K562 (cell line): Measurements from ENCODE around the gene CD99L2.

DNA sequence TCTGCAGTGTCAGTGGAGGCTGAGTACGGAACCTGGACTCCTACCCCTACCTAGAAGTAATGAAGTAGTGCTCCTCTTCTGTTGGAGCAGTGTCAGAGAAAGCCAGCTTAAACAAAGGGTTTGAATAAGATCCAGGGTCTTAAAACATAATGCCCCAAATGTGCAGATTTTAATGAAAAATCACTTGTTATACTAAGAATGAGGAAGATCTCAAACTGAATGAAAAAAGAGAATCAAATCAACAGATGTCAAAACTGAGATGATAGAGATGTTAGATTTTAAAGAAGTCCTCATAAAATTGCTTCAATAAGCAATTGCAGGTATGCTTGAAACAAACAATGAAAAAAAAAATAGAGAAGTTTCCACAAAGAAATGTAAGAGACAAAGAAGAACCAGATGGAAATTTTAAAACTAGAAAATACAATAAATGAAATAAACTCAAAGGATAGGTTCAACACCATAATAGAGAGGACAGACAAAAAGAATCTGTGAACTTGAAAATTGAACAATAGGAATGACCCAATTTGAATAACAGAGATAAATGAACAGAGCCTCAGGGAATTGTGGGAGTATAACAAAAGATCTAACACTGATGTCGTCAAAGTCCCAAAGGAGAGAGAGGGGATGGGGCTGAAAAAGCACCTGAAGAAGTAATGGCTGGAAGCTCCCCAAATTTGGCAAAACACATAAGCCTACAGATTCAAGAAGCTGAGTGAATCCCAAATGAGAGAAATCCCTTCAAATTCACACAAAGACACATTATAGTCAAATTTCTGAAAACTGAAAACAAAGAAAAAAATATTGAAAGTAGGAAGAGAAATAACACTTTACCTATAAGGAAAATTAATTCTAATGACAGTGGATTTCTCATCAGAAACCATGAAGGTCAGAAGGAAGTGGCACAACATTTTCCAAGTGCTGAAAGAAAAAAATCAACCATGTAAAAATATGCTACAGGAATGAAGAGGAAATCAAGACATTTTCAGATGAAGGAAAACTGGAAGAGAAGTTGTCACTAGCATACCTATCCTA lies 11.8 kb downstream of the MTMR1 start:
- RAMPAGE, long total RNA = no peak
- RRBS = no CpG with 5 or more reads among the region's 2 CpGs
PRO-cap:
- standard = no peak
- CoPRO, capped RNA only, 2 experiments = no peak in any of the 2 experiments
- CoPRO, capped and uncapped RNA, 2 experiments = no peak in any of the 2 experiments
- CoPRO, uncapped RNA only, 2 experiments = no peak in any of the 2 experiments
CAGE:
- cytosol, long polyA plus RNA = no peak
- long polyA plus RNA = no peak
- nucleolus, long total RNA = no peak
- nucleus, long polyA plus RNA = no peak

GRCh38 chrX:150727069-150727558 lies 33.9 kb downstream of the MTMR1 start:
- RAMPAGE, long total RNA = no peak
- RRBS = no CpG with 5 or more reads among the region's 4 CpGs
PRO-cap:
- standard = no peak
- CoPRO, capped RNA only, 2 experiments = no peak in any of the 2 experiments
- CoPRO, capped and uncapped RNA, 2 experiments = no peak in any of the 2 experiments
- CoPRO, uncapped RNA only, 2 experiments = no peak in any of the 2 experiments
CAGE:
- cytosol, long polyA plus RNA = no peak
- long polyA plus RNA = no peak
- nucleolus, long total RNA = no peak
- nucleus, long polyA plus RNA = no peak

DNA sequence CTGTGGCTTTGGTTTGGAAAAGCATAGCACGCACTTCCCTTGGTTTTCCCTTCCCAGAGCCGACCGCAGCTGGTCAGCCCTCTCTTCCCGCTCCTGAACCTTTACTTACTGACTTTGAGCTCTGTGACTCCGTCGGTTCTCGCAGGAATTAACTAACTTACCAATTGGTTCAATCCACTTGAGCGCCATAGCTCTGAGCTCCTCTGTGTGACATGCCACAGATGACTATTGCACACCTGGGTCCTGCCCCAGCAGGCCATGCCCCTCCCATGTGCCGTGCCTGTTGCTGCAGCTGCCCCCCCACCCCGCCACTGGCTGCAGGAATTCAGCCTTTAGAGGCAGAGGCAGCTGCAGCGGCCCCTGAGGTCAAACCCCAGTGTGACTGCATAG lies 70.5 kb downstream of the MTMR1 start:
- RAMPAGE, long total RNA = no peak
- RRBS = no CpG with 5 or more reads among the region's 11 CpGs
PRO-cap:
- standard = no peak
- CoPRO, capped RNA only, 2 experiments = no peak in any of the 2 experiments
- CoPRO, capped and uncapped RNA, 2 experiments = no peak in any of the 2 experiments
- CoPRO, uncapped RNA only, 2 experiments = no peak in any of the 2 experiments
CAGE:
- cytosol, long polyA plus RNA = no peak
- long polyA plus RNA = no peak
- nucleolus, long total RNA = no peak
- nucleus, long polyA plus RNA = no peak

DNA sequence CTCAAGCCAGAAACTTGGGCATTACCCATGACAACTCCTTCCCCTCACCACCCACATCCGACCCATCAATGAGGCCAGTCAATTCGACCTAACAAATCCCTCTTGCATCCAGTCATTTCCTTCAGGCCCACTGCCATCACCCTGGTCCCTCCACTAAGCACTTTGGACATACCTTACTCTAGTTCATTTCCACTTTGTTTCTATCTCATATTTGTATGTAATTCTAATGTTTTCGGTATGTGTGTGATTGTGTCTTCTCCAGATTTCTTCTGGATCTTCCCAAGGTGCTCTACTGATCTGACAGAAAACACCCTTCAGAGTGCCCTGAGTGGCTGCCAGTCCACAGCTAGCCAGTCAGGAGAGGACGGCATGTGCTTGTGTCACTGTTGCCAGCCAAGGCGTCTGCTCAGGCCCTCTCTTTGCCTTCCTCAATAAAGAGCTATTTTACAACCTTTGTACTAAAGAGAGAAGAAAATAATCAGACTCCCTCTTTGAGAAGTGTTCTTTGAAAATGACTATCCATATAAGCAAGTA lies 29.1 kb downstream of the CD99L2 start:
- RAMPAGE, long total RNA = no peak
- RRBS = no CpG with 5 or more reads among the region's 5 CpGs
PRO-cap:
- standard = no peak
- CoPRO, capped RNA only, 2 experiments = no peak in any of the 2 experiments
- CoPRO, capped and uncapped RNA, 2 experiments = no peak in any of the 2 experiments
- CoPRO, uncapped RNA only, 2 experiments = no peak in any of the 2 experiments
CAGE:
- cytosol, long polyA plus RNA = no peak
- long polyA plus RNA = no peak
- nucleolus, long total RNA = no peak
- nucleus, long polyA plus RNA = no peak

DNA sequence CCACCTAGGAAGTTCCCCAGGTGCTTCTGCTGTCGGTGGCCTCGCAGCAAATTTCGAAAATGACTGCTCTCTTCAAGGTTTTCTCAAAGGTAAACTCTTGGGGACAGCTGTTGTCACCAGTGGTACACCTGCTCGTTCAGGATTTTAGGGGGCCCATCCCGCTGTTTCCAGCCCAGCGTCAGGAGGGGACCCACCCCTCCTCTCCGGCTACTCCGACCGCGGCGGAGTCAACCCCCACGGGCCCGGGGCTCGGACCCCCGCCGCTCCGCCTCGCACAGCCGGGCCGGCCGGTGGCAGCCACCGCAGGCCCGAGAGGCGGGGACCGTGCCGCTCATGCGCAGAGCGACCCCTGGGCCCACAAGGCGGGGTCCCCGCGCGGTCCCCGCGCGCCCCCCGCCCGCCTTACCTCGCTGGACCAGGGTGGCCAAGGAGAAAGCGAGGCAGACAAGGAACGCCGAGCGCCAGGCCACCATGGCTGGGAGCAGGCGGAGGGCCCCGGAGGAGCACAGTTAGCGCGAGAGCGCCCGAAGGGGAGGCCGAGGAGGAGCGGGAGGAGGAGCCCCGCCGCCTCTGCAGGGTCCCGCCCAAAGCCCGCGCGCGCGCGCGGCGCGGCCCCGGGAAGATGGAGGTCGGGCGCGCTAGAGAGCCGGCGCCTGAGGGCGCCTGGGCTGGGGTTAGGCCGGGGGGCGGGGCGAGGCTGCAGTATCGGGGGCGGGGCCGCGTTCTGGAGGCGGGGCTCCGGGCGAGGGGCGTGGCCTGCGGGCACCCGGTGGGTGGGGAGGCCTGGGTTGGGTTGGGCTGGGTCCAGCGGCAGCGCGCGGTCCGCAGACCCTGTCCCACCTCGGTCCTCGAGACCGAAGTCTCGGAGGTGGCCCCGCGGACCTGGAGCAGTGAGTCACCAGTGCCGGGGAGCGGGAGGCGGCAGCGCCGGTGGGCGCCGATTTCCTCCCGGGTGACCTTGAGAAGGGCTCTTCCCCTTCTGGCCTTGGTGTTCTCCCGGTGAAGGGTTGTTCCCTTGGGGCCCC lies at the start of gene CD99L2:
CD99L2 (minus strand) TSS at position 553 of the 1,025 bp plus-strand sequence.
- RAMPAGE, long total RNA = start-site peak on the minus strand centred at position 542 of the sequence, 111 bp wide, 1,320 and 321 reads in 2 replicates
- RRBS = 3% methylated on average over 22 of the region's 102 CpGs
PRO-cap:
- standard = bidirectional peak, plus-strand start at position 338 of the sequence, minus-strand start at position 315 of the sequence; bidirectional peak, plus-strand start at position 620 of the sequence, minus-strand start at position 511 of the sequence; bidirectional peak, plus-strand start at position 786 of the sequence, minus-strand start at position 670 of the sequence
- CoPRO, capped RNA only, 2 experiments = peak in 2 of 2 experiments; most common plus-strand start position 784 of the sequence (in 1); most common minus-strand start position 507 of the sequence (in 2)
- CoPRO, capped and uncapped RNA, 2 experiments = peak in 1 of 2 experiments; most common plus-strand start position 786 of the sequence (in 1); most common minus-strand start position 529 of the sequence (in 1)
- CoPRO, uncapped RNA only, 2 experiments = no peak in any of the 2 experiments
CAGE:
- cytosol, long polyA plus RNA = no peak
- long polyA plus RNA = no peak
- nucleolus, long total RNA = no peak
- nucleus, long polyA plus RNA = no peak

DNA sequence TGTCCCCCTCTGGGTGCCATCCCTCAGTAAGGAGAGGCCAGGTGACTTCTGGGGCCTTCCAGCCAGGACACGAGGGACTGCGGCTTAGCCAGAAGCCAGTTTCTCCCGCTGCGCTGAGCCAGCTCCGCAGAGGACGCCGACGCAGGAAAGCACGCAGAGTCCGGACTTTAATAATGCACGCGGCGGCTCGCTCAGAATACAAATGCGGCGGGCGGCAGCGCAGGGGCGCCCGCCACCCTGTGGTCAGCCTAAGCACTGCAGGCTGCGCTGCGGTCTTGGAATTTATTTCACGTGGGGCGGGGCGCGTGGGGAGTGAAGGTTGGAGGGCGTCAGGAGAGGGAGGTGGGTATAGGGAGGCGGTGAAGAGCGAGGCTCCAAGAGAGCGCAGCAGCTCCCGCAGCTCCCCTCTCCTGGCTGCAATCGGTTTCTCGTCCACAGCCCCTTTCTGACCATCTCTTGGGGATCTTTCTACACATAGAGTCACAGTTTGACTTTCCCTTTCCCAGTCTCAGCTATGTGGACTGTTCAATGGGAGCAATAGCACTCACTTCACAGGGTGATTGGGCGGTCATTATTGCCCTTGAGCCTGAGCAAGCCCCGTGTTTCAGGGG lies 94.0 kb upstream of the GPR50 start:
- RAMPAGE, long total RNA = no peak
- RRBS = no CpG with 5 or more reads among the region's 35 CpGs
PRO-cap:
- standard = unidirectional peak, minus-strand start at position 175 of the sequence
- CoPRO, capped RNA only, 2 experiments = no peak in any of the 2 experiments
- CoPRO, capped and uncapped RNA, 2 experiments = no peak in any of the 2 experiments
- CoPRO, uncapped RNA only, 2 experiments = no peak in any of the 2 experiments
CAGE:
- cytosol, long polyA plus RNA = no peak
- long polyA plus RNA = no peak
- nucleolus, long total RNA = no peak
- nucleus, long polyA plus RNA = no peak

GRCh38 chrX:152914887-152916106 lies 17.4 kb downstream of the ZNF185 start:
- RAMPAGE, long total RNA = no peak
- RRBS = no CpG with 5 or more reads among the region's 22 CpGs
PRO-cap:
- standard = no peak
- CoPRO, capped RNA only, 2 experiments = no peak in any of the 2 experiments
- CoPRO, capped and uncapped RNA, 2 experiments = no peak in any of the 2 experiments
- CoPRO, uncapped RNA only, 2 experiments = no peak in any of the 2 experiments
CAGE:
- cytosol, long polyA plus RNA = no peak
- long polyA plus RNA = no peak
- nucleolus, long total RNA = no peak
- nucleus, long polyA plus RNA = no peak

GRCh38 chrX:152941230-152942631 lies 43.9 kb downstream of the ZNF185 start:
- RAMPAGE, long total RNA = no peak
- RRBS = 3% methylated on average over 7 of the region's 85 CpGs
PRO-cap:
- standard = bidirectional peak, plus-strand start at chrX:152941852, minus-strand start at chrX:152941518
- CoPRO, capped RNA only, 2 experiments = peak in 2 of 2 experiments; most common plus-strand start chrX:152941848 (in 2); most common minus-strand start chrX:152941554 (in 2)
- CoPRO, capped and uncapped RNA, 2 experiments = peak in 1 of 2 experiments; most common plus-strand start chrX:152941852 (in 1); most common minus-strand start chrX:152941554 (in 1)
- CoPRO, uncapped RNA only, 2 experiments = no peak in any of the 2 experiments
CAGE:
- cytosol, long polyA plus RNA = no peak
- long polyA plus RNA = no peak
- nucleolus, long total RNA = no peak
- nucleus, long polyA plus RNA = no peak

GRCh38 chrX:153537398-153538342 lies 20.2 kb downstream of the ATP2B3 start:
- RAMPAGE, long total RNA = no peak
- RRBS = no CpG with 5 or more reads among the region's 33 CpGs
PRO-cap:
- standard = no peak
- CoPRO, capped RNA only, 2 experiments = no peak in any of the 2 experiments
- CoPRO, capped and uncapped RNA, 2 experiments = no peak in any of the 2 experiments
- CoPRO, uncapped RNA only, 2 experiments = no peak in any of the 2 experiments
CAGE:
- cytosol, long polyA plus RNA = no peak
- long polyA plus RNA = no peak
- nucleolus, long total RNA = no peak
- nucleus, long polyA plus RNA = no peak

GRCh38 chrX:153667719-153668418 lies 5.7 kb downstream of the PNCK start:
- RAMPAGE, long total RNA = no peak
- RRBS = no CpG with 5 or more reads among the region's 18 CpGs
PRO-cap:
- standard = unidirectional peak, plus-strand start at chrX:153668125
- CoPRO, capped RNA only, 2 experiments = no peak in any of the 2 experiments
- CoPRO, capped and uncapped RNA, 2 experiments = no peak in any of the 2 experiments
- CoPRO, uncapped RNA only, 2 experiments = no peak in any of the 2 experiments
CAGE:
- cytosol, long polyA plus RNA = no peak
- long polyA plus RNA = no peak
- nucleolus, long total RNA = no peak
- nucleus, long polyA plus RNA = no peak

- RAMPAGE, long total RNA = no peak
- RRBS = no CpG with 5 or more reads among the region's 33 CpGs
PRO-cap:
- standard = no peak
- CoPRO, capped RNA only, 2 experiments = no peak in any of the 2 experiments
- CoPRO, capped and uncapped RNA, 2 experiments = no peak in any of the 2 experiments
- CoPRO, uncapped RNA only, 2 experiments = no peak in any of the 2 experiments
CAGE:
- cytosol, long polyA plus RNA = no peak
- long polyA plus RNA = no peak
- nucleolus, long total RNA = no peak
- nucleus, long polyA plus RNA = no peak
Measured at GRCh38 chrX:153673414-153673692, 260 bp downstream of the PNCK start.

- RAMPAGE, long total RNA = no peak
- RRBS = 90% methylated on average over 8 of the region's 20 CpGs
PRO-cap:
- standard = no peak
- CoPRO, capped RNA only, 2 experiments = no peak in any of the 2 experiments
- CoPRO, capped and uncapped RNA, 2 experiments = no peak in any of the 2 experiments
- CoPRO, uncapped RNA only, 2 experiments = no peak in any of the 2 experiments
CAGE:
- cytosol, long polyA plus RNA = no peak
- long polyA plus RNA = no peak
- nucleolus, long total RNA = no peak
- nucleus, long polyA plus RNA = no peak
Measured at GRCh38 chrX:153684122-153684834, 3.4 kb upstream of the SLC6A8 start.

GRCh38 chrX:153684835-153685713 lies 2.7 kb upstream of the SLC6A8 start:
- RAMPAGE, long total RNA = no peak
- RRBS = 95% methylated on average over 2 of the region's 34 CpGs
PRO-cap:
- standard = no peak
- CoPRO, capped RNA only, 2 experiments = no peak in any of the 2 experiments
- CoPRO, capped and uncapped RNA, 2 experiments = no peak in any of the 2 experiments
- CoPRO, uncapped RNA only, 2 experiments = no peak in any of the 2 experiments
CAGE:
- cytosol, long polyA plus RNA = no peak
- long polyA plus RNA = no peak
- nucleolus, long total RNA = no peak
- nucleus, long polyA plus RNA = no peak

DNA sequence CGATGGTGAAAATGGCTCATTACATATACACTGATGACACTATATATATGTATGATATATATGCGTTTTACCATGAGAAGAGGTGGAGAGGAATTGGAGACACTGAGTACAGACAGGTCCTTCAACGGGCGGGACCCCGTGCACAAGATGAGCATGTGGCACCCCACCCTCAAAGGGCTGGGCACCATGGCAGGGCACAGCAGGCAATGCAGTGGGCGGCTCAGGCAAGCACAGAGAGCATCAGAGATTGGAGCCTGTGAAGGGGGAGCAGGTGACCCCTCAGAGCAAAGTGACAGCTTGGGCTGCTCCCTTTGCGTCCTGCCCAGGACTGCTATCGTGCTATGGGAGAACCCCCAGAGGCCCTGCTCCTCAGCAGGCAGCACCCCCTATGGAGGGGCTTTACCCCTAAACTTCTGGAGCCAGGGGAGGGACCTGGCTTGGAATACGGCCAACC lies 10.3 kb downstream of the SLC6A8 start:
- RAMPAGE, long total RNA = no peak
- RRBS = no CpG with 5 or more reads among the region's 9 CpGs
PRO-cap:
- standard = unidirectional peak, plus-strand start at position 73 of the sequence
- CoPRO, capped RNA only, 2 experiments = no peak in any of the 2 experiments
- CoPRO, capped and uncapped RNA, 2 experiments = no peak in any of the 2 experiments
- CoPRO, uncapped RNA only, 2 experiments = peak in 1 of 2 experiments; most common plus-strand start position 59 of the sequence (in 1); most common minus-strand start position 58 of the sequence (in 1)
CAGE:
- cytosol, long polyA plus RNA = no peak
- long polyA plus RNA = no peak
- nucleolus, long total RNA = no peak
- nucleus, long polyA plus RNA = no peak

DNA sequence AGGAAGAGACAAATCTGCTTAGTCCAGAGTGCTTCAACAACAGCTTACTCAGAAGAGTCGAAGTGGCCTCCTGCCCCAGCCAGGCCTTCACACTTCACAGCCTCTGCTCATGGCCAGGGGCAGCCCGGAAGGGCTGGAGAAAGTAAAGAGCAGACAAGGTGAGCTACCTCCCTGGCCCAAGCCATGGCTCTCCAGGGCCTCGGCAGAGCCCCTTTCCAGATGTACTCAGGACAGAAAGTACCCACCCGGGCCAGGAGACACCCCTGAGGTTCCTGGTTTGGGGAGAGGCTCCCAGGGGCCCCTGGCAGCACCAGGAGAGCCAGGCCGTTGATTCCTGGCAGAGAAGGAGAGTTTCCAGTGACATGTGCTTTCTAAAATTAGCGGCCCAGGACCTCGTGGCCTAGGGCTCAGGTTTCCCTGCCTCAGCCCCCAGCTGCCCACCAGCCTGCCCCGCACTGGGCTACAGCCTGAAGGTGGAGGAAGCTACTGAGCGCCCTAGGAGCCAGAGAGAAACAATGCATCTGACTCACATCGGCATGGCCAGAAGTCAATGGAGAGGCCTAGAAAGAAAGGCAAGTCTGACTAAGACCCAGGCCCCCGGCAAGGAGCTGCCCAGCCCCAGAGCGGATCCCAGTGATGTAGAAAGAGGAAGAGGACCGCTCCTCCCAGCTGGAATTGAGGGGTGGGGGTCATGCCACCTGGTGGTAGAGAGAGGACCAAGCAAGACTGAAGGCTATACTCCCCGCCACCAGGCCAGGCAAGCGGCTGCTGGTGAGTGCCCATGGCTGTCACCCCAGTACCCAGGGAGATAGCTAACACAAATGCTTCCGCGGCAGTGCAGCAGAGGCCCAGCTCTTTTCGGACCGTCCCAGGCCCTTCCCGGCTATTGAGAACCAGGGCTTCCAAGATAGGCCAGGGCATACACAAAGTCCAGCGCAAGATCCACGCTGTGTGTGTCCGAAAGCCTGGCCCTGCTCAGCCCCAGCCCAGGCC lies 17.7 kb downstream of the SLC6A8 start:
- RAMPAGE, long total RNA = no peak
- RRBS = no CpG with 5 or more reads among the region's 23 CpGs
PRO-cap:
- standard = no peak
- CoPRO, capped RNA only, 2 experiments = no peak in any of the 2 experiments
- CoPRO, capped and uncapped RNA, 2 experiments = no peak in any of the 2 experiments
- CoPRO, uncapped RNA only, 2 experiments = peak in 1 of 2 experiments; most common minus-strand start position 671 of the sequence (in 1)
CAGE:
- cytosol, long polyA plus RNA = no peak
- long polyA plus RNA = no peak
- nucleolus, long total RNA = no peak
- nucleus, long polyA plus RNA = no peak

DNA sequence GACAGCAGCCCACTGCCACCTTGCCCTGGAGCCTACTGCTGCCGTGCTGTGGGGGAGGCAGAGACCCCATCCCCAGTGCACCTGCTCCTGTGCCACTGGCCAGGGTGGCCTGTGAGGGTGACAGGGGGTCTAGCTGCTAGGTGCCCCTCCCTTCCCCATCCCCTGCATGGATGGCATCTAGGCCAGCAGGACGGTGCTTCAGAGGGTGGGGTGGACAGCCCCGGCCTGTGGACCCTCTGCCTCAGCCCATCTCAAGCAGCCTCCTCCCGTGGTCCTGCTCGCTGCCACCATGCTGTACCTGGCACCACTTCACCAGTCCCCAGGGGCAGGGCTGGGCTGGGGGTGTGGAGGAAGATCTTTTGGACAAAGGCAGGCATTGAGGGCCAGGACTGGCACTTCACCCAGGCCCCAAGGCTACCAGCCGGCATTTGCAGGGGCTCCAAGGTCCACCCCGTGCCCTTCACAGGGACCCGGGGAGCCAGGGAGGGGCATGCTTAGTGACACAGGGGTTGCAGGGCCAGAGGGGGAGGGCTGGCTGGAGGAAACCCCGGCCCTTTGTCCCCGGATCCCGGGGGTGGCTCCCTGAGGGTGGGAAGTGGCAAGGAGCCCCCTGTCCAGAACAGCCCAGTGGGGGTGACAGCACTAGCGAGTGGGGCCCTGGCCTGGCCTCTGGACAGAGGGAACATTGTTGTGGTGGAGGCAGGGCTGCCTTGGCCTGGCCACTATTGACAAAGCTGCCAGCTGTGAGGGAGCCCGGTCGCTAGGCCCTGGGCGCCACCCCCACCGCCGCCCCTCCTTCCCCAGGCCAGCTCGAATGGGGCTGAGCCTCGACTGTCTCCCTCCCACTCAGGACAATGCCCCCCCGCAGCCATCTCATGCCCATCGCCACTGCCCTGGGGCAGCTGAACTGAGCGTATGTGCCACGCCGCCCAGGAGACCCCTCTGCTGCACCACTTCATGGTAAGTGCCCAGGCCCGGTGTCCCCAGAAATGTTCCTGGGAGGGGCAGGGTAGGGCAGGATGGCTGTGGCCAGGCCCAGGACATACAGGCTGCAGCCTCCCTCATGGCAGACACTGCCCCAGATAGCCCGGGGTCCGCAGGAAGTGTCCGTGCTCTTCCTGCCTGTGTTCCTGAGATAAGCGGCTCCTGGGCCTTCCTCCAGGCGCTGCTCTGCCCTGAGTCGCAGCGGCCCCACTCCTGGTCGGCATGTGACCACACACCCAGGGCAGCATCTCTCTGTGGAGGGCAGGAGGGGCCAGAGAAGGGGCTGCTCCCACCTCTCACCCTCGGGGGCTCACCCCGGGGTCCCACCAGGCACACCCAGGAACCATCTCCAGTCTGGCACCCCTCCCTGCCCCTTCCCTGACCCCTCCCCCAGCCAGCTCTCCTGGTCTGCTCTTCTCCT lies 1.1 kb downstream of the PLXNB3 start:
- RAMPAGE, long total RNA = no peak
- RRBS = 38% methylated on average over 4 of the region's 35 CpGs
PRO-cap:
- standard = bidirectional peak, plus-strand start at position 1,194 of the sequence, minus-strand start at position 1,084 of the sequence
- CoPRO, capped RNA only, 2 experiments = peak in 2 of 2 experiments; most common plus-strand start position 1,138 of the sequence (in 2); most common minus-strand start position 1,084 of the sequence (in 2)
- CoPRO, capped and uncapped RNA, 2 experiments = peak in 2 of 2 experiments; most common plus-strand start position 1,194 of the sequence (in 2); most common minus-strand start position 1,075 of the sequence (in 1)
- CoPRO, uncapped RNA only, 2 experiments = no peak in any of the 2 experiments
CAGE:
- cytosol, long polyA plus RNA = no peak
- long polyA plus RNA = no peak
- nucleolus, long total RNA = no peak
- nucleus, long polyA plus RNA = no peak